Type B pancreatic cell (in vitro differentiated cells): Measurements from ENCODE around the genes ENSG00000284691, GIMAP4, GIMAP2 and SLC4A2.

DNA sequence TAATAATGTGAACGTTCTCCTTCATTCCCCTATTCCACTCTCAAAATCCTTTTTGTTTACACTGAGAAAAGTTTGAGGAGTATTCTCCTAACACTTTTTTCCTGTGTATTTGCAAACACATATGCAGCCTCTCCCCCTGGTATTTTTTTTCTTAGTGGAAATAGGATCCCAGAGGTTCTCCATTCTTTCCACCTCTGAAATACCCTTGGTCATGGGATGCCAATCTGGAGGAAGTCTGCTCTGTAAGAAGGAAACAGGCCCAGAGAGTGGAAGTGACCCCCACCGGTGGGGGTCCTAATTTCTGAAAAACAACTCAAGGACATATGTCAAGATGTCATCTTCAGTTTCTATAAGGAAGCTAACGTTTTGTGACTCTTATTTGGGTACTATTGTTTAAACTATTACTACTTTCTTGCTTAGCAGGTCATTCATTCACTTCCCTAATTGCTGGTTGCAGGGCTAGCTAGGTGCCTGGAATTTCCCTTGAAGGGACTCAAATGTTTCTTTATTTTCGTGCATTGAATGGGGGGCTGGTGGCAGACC, 2.0 kb upstream of the ZNF775 start:
- PRO-cap: no peak

DNA sequence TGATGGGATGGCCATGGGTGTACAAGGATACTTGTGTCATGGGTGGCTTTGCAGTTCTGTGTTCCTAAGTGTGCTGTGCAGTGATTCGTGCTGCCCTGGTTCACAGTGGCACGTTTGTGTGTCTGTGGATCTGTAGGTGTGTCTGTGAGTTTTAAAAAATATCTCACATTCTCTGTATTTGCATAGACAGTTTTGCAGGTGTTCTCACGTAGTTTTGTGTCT, 3.7 kb downstream of the ZNF775 start:
- PRO-cap: no peak

DNA sequence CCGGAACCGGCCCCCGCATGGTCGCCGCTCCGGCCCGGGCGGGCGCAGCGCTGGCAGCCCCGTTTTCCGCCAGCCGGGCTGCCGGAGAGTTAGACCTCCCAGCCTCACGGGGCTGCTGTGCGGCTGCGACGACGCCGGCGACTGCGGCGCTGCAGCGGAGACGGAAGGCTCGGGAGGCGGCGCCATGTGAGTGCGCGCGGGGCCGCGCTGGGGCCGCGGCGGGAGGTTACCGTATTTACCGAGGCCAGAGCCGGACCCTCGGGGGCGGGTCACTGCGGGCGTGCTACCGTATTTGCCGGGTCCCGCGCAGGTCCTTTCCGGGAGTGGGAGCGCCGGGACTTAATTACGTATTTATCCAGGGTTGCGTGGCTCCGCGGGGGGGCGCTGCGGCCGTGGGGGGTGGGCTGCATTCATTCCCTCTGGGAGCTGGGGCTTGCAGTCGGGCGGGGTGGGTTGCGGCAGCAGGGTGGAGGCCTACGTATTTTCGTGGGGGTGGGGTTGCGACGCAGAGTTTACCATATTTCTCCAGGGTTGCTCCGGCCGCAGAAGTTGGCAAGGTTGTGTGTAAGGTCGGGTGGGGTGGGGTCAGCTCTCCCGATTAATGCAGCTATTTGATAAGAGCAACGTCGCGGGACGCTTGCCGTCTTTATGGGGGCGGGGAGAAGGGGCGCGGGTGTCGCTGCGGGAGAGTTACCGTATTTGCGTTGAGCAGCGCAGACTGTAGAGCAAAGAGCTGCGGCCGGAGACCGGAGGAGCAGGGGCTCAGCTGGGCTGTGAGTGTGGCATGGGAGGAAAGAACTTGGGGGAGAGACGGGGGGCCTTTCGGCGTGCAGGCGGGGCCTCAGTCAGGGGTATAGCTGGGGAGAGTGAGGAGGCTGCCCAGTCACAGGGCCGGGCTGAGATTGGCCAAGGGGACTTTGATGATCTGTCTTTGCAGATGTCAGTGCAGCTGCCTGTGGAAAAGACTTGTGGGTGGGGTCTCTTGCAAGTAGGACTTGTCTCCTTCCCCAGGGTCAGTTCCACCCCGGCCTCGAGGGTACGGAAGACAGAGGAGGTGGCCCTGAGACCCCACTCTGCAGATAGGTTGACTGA, at the start of gene ENSG00000284691:
ENSG00000284691 (plus strand) TSS at position 545 of the 1,092 bp plus-strand sequence.
- PRO-cap: bidirectional peak, plus-strand start at position 438 of the sequence, minus-strand start at position 91 of the sequence; unidirectional peak, plus-strand start at position 728 of the sequence

DNA sequence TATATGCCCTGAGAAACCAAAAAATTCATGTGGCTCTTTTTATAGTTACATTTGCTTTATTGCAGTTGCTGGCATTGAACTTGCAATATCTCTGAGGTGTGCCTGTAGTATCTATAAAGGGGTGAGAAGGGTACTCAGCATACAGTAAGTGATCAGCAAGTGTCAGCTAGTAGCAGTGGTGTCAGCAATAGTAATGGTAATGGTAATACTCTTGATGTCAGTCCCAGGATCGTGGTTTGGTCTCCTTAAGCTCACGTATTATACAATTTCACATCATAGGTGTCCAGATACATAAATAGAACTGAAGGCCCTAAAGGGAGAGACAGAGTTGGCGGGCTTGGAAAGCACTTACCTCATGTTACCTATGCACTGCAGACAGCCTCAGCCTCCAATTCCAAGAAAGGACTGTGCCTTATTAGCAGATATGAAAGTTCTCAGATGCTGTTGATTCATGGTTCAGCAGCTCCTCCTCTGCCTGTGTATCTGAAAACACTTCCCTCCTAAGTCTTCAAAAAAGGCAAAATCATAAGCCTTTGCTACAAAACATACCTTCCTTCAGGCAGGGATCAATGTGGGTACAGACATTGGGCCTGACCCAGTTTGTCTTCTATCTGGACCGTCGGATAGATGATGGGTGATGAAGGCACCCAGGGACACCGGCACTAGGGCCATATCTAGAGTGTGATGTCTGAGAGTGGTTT, 6.5 kb upstream of the GIMAP7 start:
- PRO-cap: no peak

- PRO-cap: no peak
Observed at GRCh38 chr7:150566951-150567731, at the start of gene GIMAP4. Gene GIMAP4 (plus strand): TSS chr7:150567390.

- PRO-cap: no peak
Observed at GRCh38 chr7:150685434-150685996, at the start of gene GIMAP2. Gene GIMAP2 (plus strand): TSS chr7:150685706.

GRCh38 chr7:150741927-150743051, 5.1 kb downstream of the GIMAP5 start:
- PRO-cap: no peak

DNA sequence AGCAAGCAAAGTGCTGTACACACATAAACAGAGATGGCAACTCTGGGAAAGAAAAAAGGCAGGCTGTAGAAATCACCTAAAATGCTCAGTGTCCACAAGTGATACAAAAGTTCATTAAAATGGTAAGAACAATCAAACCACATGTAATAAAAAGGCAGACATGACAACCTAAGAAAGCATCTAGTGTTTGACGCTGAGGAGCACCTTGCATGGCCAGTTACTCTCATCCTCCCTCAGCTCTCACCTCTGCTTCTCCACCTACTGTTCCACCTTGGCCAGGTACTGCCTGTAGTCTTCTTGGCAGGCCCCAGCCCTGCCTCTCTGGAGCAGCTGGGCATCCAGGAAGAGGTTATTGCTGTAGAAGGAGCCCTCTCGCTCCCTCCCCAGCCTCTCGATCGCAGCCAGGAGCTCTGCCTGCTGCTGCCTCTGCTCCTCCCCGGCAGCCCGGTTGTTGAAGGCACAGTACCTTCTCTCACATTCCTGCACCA, 9.6 kb downstream of the GIMAP5 start:
- PRO-cap: no peak

DNA sequence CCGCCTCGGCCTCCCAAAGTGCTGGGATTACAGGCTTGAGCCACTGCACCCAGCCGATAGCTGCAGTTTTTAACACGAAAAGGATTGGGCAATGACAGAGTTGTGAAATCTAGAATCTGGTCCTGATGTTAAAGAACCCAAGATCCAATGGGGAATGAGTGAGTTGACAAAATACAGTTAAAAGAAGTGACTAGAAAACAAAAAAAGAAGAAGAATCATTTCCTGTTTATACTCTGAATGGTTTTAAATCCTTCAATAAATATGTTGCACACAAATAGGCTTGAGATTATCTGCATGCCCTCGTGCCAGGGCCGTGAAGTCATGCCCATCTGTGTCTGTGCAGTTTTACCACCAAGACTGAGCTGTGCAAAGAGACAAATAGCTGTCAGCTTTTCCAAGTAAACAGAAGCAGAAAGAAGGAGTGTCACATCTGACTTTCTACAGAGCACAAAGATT, 14.5 kb downstream of the TMEM176B start:
- PRO-cap: no peak

DNA sequence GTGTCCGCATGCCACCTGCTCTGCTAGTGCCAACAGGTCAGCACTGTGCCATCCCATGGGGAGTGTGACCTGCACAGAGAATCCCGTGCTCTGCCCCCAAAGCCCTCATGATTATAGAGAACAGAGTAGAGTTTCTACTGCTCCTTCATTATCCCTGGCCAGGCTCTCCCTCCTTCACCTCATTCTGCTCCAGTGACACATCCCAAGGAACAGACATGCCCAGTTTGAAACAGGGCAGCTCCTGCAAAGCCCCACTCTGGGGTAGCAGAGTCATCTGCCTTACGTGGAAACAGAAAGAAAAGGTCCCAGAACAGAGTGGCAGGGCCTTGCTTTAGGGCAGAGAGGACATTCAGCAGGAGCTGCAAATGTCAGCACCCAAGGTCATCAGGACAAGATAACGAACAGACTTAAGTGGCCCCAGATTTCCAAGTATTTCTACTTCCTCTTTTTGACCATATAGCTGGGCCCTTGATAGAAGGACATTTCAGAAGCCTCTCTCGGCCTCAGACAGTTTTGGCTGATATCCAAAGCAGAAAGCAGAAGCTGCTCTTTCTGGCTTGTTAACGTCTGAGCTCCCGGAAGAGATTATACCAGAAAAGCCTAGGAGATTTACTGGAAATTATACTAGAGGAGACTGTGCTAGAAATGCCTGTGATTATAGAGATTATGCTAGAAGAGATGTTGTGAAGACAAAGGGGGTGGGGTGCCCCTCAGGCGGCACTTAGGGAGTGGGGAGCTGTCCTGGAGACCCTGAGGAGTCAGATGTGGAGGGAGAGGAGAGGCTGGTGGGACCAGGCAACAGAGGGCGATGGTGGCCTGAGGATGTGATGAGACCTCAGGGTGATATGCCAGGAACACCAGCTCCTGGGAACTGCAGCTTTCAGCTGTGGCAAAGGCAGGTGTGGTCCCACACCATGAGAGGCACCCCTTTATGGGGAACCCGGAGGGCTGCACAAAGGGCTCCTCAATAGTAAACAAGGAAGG, 12.5 kb downstream of the TMEM176B start:
- PRO-cap: no peak

- PRO-cap: no peak
Observed at GRCh38 chr7:150799795-150800255, 339 bp downstream of the TMEM176B start.

DNA sequence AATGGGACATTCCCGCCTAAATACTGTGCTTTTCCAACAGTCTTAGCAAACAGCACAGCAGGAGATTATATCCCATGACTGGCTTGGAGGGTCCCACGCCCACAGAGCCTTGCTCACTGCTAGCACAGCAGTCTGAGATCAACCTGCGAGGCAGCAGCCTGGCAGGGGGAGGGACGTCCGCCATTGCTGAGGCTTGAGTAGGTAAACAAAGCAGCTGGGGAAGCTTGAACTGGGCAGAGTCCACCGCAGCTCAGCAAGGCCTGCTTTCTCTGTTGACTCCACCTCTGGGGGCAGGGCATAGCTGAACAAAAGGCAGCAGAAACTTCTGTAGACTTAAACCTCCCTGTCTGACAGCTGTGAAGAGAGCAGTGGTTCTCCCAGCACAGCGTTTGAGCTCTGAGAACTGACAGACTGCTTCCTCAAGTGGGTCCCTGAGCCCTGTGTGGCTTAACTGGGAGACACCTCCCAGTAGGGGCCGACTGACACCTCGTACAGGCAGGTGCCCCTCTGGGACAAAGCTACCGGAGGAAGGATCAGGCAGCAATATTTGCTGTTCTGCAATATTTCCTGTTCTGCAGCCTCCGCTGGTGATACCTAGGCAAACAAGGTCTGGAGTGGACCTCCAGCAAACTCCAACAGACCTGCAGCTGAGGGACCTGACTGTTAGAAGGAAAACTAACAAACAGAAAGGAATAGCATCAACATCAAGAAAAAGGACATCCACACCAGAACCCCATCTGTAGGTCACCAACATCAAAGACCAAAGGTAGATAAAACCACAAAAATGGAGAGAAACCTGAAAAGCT, 7.4 kb downstream of the TMEM176A start:
- PRO-cap: no peak

DNA sequence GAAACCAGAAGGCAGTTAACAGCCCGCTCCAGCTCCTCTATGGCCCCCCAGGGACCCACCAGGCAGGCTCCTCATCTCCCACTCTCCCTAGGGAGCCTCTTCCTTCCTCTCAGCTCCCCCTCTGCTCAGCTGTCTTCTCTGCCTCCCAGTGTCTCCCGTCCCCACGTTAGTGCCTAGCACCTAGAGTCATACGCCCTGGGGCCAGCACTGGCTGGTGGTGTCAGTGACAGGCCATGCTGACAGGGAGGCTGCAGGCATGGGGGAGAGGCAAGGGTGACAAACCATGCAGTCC, 17.2 kb downstream of the KCNH2 start:
- PRO-cap: no peak

DNA sequence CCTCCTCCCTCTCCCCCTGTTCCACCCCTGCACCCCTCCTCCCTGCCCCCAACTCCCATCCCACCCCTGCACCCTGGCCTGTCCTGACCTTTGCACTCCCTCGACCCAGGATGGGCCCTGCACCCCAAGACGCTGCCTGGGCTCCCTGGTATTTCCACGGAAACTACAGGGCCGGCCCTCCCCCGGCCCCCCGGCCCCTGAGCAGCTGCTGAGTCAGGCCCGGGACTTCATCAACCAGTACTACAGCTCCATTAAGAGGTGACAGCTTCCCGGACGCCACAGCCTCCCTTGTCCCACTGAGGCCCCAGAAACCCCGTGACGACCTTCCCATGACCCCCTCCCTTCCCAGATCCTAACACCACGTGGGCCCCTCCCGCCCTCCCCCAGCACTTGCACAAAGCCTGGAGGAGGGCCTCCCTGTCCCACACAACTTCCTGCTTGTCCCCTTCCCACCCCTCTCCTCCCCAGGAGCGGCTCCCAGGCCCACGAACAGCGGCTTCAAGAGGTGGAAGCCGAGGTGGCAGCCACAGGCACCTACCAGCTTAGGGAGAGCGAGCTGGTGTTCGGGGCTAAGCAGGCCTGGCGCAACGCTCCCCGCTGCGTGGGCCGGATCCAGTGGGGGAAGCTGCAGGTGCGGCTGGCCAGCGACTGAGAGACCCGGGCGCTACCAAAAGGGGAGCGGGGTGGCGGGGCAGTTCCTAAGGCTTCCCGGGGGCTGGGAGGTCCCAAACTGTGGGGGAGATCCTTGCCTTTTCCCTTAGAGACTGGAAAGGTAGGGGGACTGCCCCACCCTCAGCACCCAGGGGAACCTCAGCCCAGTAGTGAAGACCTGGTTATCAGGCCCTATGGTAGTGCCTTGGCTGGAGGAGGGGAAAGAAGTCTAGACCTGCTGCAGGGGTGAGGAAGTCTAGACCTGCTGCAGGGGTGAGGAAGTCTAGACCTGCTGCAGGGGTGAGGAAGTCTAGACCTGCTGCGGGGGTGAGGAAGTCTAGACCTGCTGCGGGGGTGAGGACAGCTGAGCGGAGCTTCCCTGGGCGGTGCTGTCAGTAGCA, 5.8 kb downstream of the NOS3 start:
- PRO-cap: no peak

- PRO-cap: no peak
Observed at GRCh38 chr7:151008006-151008505, 16.2 kb downstream of the ATG9B start.

DNA sequence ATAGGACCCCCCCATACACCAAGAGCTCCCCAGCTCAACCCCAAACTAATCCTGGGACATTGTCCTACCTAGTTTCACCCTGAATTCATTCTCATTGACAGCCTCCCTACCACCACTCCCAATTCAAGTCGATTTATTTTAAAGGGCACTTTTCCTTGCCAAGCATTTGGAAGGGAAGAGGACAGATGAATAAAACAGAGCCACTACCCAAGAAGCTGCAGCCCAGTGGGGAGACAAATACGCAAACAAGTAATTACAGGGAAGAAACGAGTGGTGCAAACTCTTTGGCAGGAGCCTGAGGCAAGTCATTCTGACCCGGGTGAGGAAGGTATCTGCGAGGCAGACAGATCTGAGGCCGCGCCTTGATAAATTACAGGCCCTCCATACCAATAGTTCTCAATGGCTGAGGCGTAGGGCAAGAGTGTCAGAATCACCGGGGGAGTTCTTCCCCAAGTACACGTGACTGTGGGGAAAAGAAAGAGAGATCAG, 1.7 kb upstream of the ABCB8 start:
- PRO-cap: bidirectional peak, plus-strand start at position 392 of the sequence, minus-strand start at position 247 of the sequence

DNA sequence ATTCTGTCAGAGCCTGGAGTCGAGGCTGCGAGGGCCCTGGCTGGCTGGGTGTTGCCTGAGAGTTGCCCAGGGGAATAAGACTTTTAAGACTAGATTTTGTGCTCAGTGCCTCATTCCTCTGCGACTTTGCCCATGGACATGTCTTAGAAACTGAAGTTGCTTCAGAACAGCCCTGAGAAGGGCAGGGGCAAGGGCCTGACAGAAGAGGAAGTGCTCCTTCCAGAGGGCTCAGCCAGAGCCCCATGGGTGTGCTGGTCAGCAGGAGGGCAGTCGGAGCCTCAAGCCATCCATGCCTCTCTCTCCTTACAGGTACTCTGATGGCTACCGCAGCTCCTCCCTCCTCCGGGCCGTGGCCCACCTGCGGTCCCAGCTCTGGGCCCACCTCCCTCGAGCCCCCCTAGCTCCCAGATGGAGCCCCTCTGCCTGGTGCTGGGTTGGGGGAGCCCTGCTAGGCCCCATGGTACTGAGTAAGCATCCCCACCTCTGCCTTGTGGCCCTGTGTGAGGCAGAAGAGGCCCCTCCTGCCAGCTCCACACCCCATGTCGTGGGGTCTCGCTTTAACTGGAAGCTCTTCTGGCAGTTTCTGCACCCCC, 5.1 kb downstream of the ABCB8 start:
- PRO-cap: no peak

DNA sequence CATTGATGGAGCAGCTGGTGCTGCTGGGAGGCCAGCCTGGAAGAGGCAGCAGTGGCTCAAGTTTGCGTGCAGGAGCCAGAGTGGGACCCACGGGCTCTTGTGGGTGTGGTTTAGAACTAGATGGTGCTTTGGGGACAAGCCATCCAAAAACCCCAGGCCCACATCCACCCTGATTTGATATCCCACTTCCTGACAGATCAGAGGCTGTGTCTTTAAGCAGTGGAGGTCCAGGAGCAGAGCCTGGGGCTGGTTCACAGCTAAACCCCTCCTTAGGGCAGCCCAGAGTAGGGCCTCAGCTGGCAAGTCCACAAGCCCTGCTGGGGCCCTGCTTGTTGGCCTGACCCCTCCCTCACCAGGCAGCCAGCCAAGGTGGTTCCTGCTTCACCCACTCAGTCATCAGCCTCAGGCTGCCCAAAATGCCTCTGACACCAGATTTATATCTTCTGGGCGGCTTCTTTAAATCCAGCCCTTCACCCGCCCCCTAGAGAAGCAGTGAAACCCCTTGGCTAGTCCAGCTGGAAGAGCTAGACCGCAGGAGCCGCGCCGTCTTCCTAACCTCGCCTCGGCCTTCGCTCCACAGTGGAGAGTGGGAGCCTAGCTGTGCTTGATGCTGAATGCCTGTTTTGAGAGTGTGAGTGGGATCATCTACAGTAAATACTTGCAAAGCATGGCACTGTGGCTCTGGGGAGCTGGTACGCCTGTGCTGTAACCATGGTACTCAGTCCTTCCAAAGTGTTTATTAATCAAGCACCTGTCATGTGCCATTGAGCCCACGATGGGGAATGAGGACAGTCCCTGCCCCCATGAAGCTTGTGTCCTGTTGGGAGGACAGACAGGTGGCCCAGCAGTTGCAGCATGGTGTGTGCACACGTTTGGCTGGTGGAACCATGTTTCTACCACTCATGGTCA, 1.3 kb upstream of the ASIC3 start:
- PRO-cap: no peak

- PRO-cap: unidirectional peak, plus-strand start at chr7:151059082; unidirectional peak, plus-strand start at chr7:151059096; unidirectional peak, plus-strand start at chr7:151059426; bidirectional peak, plus-strand start at chr7:151059606, minus-strand start at chr7:151059515
Observed at GRCh38 chr7:151059024-151059879, at the start of gene SLC4A2. Gene SLC4A2 (plus strand): TSS chr7:151059589.

DNA sequence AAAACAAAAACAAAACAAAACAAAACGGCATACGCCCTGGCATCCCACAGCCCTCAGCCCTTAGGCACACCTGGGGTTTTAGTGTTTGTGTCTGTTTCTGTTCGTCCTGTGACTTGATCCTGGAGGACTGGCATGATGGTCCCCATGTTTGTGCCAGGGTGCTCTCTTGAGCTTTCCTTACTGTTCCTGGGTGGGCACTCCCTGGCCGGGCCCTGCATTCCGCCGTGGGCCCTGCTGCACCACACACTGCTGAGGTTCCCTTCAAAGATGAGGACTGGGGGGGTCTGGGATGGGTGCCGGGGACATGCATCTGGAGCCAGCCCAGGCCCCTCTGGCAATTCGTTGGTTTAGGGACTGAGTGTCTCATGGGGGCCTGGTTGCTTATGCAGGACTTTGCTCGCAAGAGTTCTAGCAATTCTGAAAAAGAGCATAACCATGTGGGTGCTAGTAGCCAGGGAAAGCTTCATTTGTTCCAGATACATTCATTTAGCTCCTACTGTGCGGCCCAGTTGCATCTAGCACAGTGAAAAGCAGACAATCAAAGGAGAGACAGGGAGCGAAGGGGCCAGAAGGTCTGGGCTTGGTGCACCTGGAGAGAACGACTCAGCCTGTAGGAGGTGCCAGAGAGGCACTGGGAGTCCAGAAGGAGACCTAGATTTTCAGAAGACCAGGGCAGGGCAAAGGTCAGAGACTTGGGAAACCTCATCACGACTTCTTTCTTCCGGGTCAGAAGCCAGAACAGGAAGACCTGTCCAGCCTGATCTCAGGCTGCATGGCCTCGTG, 4.9 kb downstream of the AGAP3 start:
- PRO-cap: no peak